ENCODE measurements around a stretch of chr15.

DNA sequence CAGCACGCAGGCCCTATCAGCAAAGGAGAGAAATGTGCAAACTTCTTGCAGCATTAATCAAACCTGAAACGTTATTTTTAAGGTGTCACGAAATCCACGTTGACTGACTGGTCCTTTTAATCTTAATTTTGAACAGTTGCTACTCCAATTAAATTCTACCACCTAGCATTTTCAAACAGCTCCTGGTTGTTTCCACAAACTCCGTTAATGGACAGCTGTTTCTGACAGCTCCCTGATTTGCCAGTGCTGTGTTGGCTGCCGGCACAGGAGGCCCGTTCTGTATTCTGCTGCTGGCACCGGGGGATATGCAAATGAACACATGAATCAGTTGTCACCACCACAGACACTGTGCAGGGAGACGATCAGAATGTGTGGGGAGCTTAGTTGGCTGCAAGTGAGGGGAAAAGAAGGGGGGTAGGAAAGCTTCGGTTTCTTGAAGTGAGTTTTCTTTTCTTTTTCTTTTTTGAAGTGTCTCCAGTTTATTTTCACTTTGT lies 438.7 kb upstream of the ARRDC4 start:
- PRO-cap, 2 experiments: peak in 1 of 2 experiments; most common plus-strand start position 353 of the sequence (in 1); most common minus-strand start position 242 of the sequence (in 1)
- RAMPAGE, long total RNA, 4 experiments: no peak in any of the 4 experiments

DNA sequence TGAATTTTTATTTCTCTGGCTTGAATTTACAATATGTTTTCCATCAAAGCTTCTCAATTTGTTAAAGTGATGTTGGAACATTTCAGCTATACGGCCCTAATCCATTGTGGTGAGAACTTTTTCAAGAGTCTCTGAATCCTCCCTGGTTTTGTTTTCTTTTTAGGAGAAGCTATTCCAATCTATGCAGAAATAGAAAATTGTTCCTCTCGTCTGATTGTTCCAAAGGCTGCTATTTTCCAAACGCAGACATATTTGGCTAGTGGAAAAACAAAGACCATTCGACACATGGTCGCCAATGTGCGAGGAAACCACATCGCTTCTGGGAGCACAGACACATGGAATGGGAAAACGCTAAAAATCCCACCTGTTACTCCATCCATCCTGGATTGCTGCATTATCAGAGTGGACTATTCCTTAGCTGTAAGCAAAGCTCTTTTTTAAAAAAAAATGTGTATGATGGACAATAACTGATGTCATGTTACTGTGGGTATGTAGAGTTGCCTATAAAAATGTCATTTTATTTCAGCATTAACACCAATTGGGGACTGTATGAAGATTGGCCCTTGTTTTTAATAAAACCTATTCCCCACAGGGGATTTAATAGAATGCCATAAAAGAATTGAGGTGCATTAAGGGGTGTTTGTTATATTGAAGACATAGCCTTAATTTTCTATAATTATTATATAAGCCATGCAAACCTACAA lies 8.6 kb downstream of the ARRDC4 start:
- PRO-cap, 2 experiments: no peak in any of the 2 experiments
- RAMPAGE, long total RNA, 4 experiments: no peak in any of the 4 experiments

- PRO-cap, 2 experiments: no peak in any of the 2 experiments
- RAMPAGE, long total RNA, 4 experiments: no peak in any of the 4 experiments
Measured at GRCh38 chr15:98016327-98016798, 55.9 kb downstream of the ARRDC4 start.

DNA sequence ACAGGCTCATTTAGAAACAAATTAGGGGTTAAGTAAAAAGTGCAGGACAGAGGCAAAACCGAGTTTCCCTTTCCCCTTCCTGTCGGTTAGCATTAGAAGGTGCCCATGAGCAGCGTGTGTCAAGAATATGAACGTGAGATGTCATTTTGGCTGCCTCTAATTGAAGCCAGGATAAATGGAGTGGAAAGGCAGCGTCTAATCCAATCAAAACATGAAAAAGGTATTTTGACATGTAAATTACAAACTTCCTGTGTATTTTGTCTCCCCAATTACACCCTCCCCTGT lies 199.9 kb downstream of the ARRDC4 start:
- PRO-cap, 2 experiments: no peak in any of the 2 experiments
- RAMPAGE, long total RNA, 4 experiments: no peak in any of the 4 experiments

DNA sequence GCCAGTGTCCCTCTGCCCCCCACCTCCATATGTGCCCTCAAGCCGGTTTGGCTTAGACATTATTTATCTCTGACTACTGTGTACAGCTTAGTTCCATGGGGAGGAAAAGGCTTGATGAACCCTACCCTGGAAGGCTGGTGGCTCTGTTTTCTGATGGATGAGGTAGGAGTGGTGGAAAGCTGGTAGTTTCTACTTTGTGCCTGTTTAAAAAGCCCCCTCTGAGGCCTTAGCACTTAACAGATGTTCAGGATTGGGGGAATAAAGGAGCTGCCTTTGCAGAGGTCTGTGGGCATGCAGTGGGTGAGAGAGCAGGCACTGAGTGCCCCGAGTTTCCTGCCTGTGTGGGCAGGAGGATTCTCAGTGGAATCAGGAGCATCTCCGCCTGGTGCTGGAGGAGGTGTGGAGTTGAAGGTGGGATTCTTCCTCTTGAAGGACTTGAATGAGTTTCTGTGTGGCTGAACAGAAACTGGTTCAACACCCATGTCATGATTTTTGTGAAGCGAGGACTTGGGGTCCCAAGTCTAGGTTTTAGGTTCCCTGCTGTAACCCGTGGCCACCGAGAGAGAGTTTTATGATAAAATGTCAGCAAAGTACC lies 74.3 kb downstream of the IGF1R start:
- PRO-cap, 2 experiments: no peak in any of the 2 experiments
- RAMPAGE, long total RNA, 4 experiments: no peak in any of the 4 experiments

DNA sequence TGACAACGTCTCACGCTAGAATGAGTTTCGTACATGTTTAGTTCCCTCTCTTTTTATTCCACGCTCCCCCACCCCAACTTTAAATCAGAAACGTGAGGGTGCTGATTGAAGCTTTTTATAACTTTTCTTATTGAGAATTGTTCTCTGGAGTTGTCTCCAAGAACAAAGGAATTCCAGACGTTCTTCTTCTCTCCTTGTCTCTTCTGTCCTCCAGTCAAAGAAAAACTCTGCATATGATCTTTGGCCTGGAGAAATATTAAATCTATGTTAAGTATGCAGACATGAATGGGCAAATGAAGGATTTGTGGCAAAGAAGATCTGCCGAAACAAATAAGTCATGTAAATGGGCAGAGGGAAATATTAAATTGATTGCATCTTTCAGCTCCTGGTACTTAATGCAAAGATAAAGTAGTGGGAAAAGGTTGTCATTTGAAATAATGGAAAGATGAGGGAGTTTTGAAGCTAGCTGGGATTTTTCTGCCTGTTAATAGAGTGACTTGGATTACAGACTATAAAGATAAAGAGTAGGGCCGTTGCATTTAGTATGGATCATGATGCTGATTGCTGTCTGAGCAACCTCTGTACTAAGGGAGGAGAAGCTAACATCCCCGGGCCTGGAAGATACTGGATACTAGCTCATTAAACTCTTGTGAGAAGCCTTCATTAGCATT lies 74.9 kb downstream of the IGF1R start:
- PRO-cap, 2 experiments: no peak in any of the 2 experiments
- RAMPAGE, long total RNA, 4 experiments: no peak in any of the 4 experiments

DNA sequence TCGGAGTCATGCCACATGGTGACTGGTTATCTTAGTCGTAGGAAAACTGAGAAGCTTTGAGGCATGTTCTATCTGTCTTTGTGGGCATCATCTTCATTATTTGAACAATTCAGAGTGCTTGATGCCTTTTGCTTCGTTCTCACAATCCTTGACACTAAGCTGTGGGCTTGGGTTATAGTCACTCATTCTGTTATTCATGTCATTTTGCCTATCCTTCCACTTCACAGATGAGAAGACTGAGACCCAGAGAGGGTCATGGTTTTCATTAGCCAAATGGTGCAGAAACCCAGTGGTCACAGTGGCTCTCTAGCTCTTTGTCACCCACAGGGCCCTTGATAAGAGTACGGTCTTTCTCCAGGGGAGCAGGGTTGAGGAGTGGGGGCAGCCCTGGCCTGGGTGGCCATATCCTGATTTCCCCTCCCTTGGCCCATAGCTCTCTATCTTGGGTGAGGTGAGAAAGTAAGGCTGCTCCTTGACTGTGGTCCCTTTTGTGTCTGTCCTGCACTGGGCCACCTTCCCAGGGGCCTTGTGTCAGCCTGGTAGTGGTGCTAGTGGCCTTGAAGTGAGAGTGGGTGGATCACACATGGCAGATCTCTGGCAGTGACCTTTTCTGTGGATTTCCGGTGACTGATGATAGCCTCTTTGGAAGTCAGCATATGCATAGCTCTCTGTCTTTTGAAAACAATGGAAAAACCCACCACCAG lies 130.0 kb downstream of the IGF1R start:
- PRO-cap, 2 experiments: no peak in any of the 2 experiments
- RAMPAGE, long total RNA, 4 experiments: no peak in any of the 4 experiments

GRCh38 chr15:98786696-98787389 lies 138.5 kb downstream of the IGF1R start:
- PRO-cap, 2 experiments: no peak in any of the 2 experiments
- RAMPAGE, long total RNA, 4 experiments: no peak in any of the 4 experiments

- PRO-cap, 2 experiments: no peak in any of the 2 experiments
- RAMPAGE, long total RNA, 4 experiments: no peak in any of the 4 experiments
Measured at GRCh38 chr15:98797988-98798792, 149.9 kb downstream of the IGF1R start.

GRCh38 chr15:98889906-98890624 lies 117.5 kb downstream of the PGPEP1L start:
- PRO-cap, 2 experiments: no peak in any of the 2 experiments
- RAMPAGE, long total RNA, 4 experiments: no peak in any of the 4 experiments

DNA sequence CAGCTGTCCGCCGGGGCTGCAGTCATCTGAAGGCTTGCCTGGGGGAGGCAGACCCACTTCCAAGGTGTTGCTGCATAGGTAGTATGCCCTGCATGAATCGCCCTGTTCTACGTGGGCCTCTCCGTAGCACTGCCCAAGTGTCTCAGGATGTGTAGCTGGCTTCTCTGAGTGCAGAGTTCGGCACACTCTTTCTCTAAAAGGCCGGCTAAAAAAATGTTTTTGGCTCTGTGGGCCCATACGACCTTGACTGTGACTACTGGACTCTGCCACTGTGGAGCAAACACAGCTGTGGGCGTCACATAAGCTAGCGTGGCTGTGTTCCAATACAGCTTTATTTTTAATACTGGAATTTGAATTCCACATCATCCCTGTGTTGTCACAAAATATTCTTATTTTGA lies 56.0 kb downstream of the PGPEP1L start:
- PRO-cap, 2 experiments: no peak in any of the 2 experiments
- RAMPAGE, long total RNA, 4 experiments: no peak in any of the 4 experiments

DNA sequence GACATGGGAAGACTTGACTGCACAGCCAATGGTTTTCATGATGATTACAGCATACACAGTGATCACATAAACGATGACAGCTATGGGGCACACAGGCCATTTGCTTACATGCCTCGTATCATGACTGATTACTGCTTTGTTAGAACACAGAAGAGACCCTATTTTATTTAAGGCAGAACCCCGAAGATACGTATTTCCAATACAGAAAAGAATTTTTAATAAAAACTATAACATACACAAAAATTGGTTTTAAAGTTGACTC lies 44.1 kb downstream of the PGPEP1L start:
- PRO-cap, 2 experiments: no peak in any of the 2 experiments
- RAMPAGE, long total RNA, 4 experiments: no peak in any of the 4 experiments

- PRO-cap, 2 experiments: no peak in any of the 2 experiments
- RAMPAGE, long total RNA, 4 experiments: no peak in any of the 4 experiments
Measured at GRCh38 chr15:98980096-98980661, 27.4 kb downstream of the PGPEP1L start.

DNA sequence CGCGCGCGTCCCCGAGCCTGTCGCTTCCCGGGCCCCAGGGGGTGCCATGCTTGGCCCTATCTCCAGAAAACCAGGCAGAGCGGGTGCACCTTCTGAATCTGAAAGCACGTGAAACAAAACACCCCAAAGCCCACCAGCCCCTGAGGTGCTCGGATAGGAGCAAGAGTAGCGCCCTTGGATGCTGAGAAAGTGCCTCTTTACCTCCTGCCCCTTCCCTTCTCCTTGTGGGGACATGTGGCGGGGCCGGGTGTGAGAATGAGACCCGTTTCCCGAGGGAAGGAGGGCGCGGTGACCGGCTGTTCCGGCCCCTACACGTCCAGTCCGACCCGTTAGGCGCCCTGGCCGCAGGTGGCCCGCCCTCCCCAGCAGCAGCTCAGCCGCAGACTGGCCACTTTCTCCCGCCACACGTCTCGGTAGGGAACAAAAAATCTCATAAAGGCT lies 8.0 kb upstream of the PGPEP1L start:
- PRO-cap, 2 experiments: no peak in any of the 2 experiments
- RAMPAGE, long total RNA, 4 experiments: no peak in any of the 4 experiments

DNA sequence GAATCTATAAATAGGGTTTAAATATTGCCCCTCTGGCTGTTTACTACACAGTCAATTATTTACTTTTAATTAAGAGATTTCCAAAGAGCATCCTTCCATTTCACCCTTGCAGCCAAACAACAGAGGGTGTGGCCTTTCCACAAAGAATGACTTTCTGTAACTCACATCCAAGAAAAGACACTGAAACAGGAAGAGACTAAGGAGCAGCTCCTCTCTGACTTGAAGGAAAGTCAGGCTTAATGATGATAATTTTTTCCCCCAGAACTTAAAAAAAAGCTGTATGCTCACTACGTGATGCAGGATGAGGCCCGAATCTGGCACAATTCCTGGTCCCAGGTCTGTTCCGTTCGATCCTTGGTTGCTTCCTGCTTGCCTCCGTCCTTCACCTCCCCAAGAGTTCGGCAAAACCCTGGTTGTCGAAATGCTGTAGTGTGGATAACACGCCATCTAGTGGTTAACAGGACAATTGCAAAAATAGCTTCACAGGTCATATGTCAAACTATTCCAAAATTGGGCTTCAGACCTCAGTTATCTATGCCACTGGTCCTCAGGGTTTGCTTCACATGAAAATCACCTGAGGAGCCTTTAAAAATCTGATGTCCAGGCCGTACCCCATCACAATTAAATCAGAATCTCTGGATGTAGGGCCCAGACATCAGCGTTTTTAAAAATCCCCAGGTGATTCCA lies 28.3 kb upstream of the SYNM start:
- PRO-cap, 2 experiments: peak in 1 of 2 experiments; most common plus-strand start position 183 of the sequence (in 1)
- RAMPAGE, long total RNA, 4 experiments: no peak in any of the 4 experiments

- PRO-cap, 2 experiments: peak in 2 of 2 experiments; most common plus-strand start chr15:99105857 (in 1); most common minus-strand start chr15:99106191 (in 1)
- RAMPAGE, long total RNA, 4 experiments: start-site peak on the plus strand in 1 of 4 experiments, at chr15:99105719-99105769 at its widest, 11 reads per replicate
Measured at GRCh38 chr15:99105397-99106420, 829 bp downstream of the SYNM start.

DNA sequence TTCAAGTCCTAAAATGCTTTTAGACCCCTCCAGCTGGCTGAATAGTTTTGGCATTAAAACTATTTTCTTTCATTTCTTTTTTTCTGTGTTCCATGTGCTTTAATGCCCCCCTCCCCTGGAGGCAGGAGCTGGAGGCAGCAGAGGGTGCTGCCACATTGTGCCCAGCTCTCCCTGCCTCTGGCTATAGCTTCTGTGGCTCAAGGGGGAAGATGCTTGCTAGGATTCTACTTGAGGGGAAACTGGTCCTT lies 3.9 kb downstream of the SYNM start:
- PRO-cap, 2 experiments: no peak in any of the 2 experiments
- RAMPAGE, long total RNA, 4 experiments: no peak in any of the 4 experiments

DNA sequence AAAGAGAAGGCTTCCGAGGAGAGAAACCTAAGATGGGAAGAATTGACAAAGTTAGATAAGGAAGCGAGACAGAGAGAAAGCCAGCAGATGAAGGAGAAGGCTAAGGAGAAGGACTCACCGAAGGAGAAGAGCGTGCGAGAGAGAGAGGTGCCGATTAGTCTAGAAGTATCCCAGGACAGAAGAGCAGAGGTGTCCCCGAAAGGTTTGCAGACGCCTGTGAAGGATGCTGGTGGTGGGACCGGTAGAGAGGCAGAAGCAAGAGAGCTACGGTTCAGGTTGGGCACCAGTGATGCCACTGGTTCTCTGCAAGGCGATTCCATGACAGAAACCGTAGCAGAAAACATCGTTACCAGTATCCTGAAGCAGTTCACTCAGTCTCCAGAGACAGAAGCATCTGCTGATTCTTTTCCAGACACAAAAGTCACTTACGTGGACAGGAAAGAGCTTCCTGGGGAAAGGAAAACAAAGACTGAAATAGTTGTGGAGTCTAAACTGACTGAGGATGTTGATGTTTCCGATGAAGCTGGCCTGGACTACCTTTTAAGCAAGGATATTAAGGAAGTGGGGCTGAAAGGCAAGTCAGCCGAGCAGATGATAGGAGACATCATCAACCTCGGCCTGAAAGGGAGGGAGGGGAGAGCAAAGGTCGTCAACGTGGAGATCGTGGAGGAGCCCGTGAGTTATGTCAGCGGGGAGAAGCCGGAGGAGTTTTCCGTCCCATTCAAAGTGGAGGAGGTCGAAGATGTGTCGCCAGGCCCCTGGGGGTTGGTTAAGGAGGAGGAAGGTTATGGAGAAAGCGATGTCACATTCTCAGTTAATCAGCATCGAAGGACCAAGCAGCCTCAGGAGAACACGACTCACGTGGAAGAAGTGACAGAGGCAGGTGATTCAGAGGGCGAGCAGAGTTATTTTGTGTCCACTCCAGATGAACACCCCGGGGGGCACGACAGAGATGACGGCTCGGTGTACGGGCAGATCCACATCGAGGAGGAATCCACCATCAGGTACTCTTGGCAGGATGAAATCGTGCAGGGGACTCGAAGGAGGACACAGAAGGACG lies 25.4 kb downstream of the SYNM start:
- PRO-cap, 2 experiments: no peak in any of the 2 experiments
- RAMPAGE, long total RNA, 4 experiments: no peak in any of the 4 experiments

DNA sequence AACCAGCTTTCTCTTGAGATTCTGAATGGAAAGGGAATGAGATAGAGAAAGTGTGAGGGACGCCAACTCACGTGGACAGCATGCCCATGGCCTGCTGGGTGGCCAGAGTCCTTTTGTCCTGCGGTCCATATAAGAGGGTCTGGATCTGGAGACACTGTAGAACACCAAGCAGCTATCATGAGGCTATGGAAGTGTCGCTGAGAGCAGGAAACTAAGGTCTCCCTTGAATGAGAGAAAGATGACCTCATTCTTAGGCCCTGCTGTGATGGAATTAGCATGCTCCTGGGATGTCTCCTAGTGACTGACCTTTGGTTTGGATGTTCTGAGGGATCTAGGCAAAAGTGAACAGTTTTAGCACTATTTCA lies 34.3 kb downstream of the SYNM start:
- PRO-cap, 2 experiments: no peak in any of the 2 experiments
- RAMPAGE, long total RNA, 4 experiments: no peak in any of the 4 experiments

DNA sequence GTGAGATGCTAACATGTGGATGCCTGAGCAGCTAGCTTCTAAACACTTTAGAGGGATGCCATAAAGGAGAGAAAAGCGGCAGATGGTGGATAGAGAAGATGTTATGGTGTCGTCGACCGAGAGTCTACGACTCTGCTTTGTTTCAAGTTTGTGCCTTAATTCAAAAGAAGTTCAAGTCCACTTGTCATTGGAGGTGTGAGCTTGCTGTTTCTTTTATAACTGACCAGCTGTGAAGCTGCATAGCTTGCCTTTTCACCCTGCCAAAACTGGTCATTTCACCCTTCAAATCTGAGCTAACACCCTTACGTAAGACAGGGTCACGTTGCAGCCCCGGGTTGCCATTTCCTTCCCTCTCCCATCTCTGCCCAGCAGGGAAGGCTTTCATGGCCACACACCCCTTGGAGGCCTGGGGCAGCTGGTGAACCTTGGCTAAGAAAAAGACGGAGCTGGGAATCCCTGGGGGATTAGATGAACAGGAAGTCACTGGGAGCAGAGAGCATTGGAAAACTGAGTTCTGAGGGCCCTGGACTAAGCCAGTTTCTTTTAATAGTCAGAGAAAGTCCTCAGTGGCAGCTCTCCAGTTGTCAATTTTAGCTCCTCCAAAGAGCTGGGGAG lies 67.9 kb downstream of the TTC23 start:
- PRO-cap, 2 experiments: no peak in any of the 2 experiments
- RAMPAGE, long total RNA, 4 experiments: no peak in any of the 4 experiments

Data from upper lobe of left lung (tissue), 5 donors.